ENCODE results near the genes ACO2 and CENPM.

- PRO-cap, result no peak
- RRBS, 2 experiments, result no CpG with 5 or more reads among the region's 2 CpGs
Observed at GRCh38 chr22:41102127-41102901, 9.9 kb downstream of the EP300 start.

GRCh38 chr22:41178980-41179581, 26.0 kb upstream of the L3MBTL2 start:
- PRO-cap, result no peak
- RRBS, 2 experiments, result no CpG with 5 or more reads among the region's 2 CpGs

- PRO-cap, result no peak
- RRBS, 2 experiments, result no CpG with 5 or more reads among the region's 14 CpGs
Observed at GRCh38 chr22:41216935-41217444, 11.9 kb downstream of the L3MBTL2 start.

GRCh38 chr22:41247679-41248302, 7.1 kb upstream of the CHADL start:
- PRO-cap, result no peak
- RRBS, 2 experiments, result no CpG with 5 or more reads among the region's 9 CpGs

GRCh38 chr22:41347294-41347733, 34.4 kb upstream of the TEF start:
- PRO-cap, result no peak
- RRBS, 2 experiments, result 83 to 88% methylated on average over 4 of the region's 12 CpGs

GRCh38 chr22:41432010-41432506, 14.5 kb downstream of the TOB2 start:
- PRO-cap, result unidirectional peak, minus-strand start at chr22:41432170
- RRBS, 2 experiments, result no CpG with 5 or more reads among the region's 9 CpGs

DNA sequence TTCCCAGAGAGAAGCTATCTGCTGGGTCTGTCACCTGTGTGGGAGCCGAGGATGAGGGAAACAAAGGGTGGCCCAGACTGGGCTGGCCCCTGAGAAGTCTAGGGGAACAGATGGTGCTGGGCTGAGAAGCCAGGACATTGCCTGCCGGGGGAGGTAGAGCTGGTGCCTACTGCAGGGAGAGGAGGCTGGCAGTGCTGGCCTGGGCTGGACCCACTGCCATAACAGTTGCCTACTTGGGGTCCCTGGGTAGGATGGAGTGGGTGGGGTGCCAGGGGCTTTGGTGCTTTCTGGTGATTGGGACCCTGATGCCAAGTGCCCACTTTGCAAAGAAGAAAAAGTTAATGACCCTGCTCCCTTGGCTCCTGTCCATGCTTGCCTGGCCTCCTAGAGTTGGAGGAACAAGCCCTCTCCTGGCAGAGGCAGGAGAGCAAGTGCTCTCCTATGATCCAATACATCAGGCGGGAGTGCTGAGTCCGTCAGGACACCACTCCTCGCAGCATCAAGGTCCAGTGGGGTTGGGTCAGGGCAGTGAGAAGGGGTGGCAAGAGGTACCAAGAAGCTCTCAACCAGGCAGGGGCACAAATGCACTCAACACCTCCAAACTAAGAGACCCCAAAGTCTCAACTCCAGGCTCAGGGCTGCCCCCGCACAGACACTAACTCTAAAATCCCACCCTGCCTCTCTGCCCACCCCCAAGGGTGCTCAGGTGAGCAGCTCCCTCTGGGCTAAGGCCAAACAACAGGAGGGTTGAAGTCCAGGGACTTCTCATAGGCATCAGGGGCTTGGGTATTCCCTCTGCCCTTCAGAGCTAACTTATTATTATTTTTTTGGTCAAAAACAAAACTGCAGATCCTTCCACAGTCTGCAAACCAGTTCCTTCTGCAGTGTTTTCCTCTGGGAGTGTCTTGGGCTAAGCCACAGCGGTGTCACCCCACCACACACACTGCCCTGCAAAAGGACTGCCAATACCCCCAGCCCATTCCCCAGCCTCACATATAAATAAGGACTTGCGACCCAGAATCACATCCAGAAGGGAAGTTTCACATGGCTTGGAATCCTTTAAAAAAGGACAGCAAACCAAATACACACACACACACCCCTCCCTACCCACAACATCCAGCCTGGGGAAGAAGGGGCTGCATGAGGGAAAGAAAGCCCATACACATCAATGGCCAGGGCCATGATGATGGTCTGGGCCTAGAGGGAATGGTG, 11.8 kb downstream of the TOB2 start:
- PRO-cap, result no peak
- RRBS, 2 experiments, result no CpG with 5 or more reads among the region's 8 CpGs

DNA sequence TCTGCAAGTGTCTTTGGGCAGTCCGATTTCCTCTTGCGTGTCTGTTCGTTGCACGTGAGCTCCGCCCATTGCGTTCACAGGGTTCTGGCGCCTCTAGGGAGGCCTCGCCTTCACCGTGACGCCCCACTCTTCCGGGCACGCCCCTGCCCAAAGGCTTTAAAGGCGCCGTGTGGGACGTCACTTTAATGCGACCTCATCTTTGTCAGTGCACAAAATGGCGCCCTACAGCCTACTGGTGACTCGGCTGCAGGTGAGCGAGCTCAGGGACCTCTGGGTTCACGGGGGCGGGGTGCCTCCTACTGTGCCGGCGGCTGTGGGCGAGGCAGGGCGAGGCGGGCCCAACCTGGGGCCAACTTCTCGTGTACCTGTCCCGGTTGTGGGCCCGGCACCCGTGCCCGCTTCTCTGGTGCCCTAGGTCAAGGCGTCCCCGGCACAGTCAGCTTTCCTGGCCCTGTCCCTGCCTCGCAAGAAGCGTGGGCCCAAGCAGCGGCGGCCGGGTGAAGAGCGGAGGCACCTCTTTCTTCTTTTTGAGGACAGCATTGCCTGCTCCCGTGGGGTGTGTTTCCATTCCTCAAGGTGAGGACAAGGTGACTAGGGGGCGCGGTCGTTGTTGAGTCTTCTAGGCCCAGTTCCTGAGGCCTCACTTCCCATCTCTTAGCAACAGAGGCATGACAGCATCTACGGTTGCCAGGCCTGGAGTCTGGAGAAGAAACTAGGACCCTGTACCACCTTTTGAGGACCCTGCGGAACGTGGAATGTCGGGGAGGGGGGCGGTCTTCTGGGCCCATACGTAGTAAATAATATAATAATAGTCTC, at the start of gene ACO2:
ACO2 (plus strand) TSS at position 185 of the 816 bp plus-strand sequence.
- PRO-cap, result bidirectional peak, plus-strand start at position 185 of the sequence, minus-strand start at position 86 of the sequence
- RRBS, 2 experiments, result 1 to 2% methylated on average over 17 of the region's 49 CpGs

- PRO-cap, result no peak
- RRBS, 2 experiments, result no CpG with 5 or more reads among the region's 13 CpGs
Observed at GRCh38 chr22:41504092-41504945, 35.4 kb downstream of the ACO2 start.

DNA sequence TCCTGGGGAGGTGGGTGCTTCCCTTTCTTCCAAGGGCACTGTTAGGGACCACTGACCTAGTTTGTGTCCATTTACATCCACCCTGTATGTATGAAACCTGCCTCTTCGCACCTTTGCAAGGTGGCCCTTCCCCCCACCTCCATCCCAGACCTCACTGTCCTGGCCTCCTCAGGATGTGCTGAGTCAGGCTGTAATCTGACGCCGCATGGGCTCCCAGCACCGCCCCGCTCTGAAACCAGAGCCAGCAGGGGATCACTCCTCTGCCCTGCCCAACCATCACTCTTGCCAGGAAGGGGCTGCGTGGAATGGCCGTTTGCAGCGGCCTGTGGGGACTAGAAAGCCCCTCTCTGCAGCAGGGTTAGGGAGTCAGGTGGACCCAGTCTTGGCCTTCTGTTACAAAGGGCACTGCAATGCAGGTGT, 31.5 kb downstream of the POLR3H start:
- PRO-cap, result no peak
- RRBS, 2 experiments, result no CpG with 5 or more reads among the region's 8 CpGs

DNA sequence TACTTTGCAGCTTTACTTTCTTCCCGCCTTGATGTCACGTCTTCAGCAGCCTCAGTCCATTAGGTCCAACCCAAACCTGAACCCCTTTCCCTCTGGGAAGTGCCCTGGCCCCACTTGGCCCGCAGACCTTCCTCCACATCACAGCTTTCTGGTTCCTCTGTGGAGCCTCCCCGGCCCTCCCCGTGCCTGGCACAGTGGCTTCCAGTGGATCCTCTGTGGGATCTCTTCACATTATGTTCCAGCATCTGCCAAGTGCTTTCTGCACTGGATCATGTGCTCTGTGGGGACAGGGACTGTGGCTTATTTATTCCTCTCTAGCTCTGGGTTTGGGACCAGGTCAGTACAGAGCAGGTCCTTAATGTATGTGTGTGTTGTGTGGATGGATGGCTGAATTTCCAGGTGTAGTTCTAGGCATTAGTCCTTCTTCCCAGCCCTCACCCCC, 30.9 kb downstream of the POLR3H start:
- PRO-cap, result no peak
- RRBS, 2 experiments, result no CpG with 5 or more reads among the region's 5 CpGs

DNA sequence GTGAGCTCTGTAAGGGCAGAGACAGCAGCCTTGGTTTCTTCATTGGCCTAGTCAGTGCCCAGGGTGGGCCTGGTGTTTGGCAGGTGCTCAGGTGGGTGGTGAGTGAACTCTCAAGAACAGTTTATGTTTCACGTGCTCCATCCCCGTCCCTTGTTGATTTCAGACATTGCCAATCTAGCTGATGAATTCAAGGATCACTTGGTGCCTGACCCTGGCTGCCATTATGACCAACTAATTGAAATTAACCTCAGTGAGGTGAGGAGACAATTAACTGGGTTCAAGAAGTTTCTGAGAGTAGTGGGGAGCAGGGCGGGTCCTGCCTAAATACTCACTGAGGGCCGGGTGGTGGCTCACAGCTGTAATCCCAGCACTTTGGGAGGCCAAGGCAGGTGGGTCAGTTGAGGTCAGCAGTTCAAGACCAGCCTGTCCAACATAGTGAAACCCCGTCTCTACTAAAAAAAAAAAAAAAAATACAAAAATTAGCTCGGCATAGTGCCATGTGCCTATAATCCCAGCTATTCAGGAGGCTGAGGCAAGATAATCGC, 25.9 kb downstream of the POLR3H start:
- PRO-cap, result no peak
- RRBS, 2 experiments, result no CpG with 5 or more reads among the region's 7 CpGs

- PRO-cap, result no peak
- RRBS, 2 experiments, result no CpG with 5 or more reads among the region's 6 CpGs
Observed at GRCh38 chr22:41551023-41551305, 6.7 kb upstream of the POLR3H start.

- PRO-cap, result no peak
- RRBS, 2 experiments, result no CpG with 5 or more reads among the region's 7 CpGs
Observed at GRCh38 chr22:41597866-41598428, 8.3 kb upstream of the PMM1 start.

GRCh38 chr22:41687587-41688749, 699 bp downstream of the SNU13 start:
- PRO-cap, result bidirectional peak, plus-strand start at chr22:41687936, minus-strand start at chr22:41687742; bidirectional peak, plus-strand start at chr22:41688111, minus-strand start at chr22:41687991; bidirectional peak, plus-strand start at chr22:41688554, minus-strand start at chr22:41688250
- RRBS, 2 experiments, result under 1 to 1% methylated on average over 5 of the region's 48 CpGs

DNA sequence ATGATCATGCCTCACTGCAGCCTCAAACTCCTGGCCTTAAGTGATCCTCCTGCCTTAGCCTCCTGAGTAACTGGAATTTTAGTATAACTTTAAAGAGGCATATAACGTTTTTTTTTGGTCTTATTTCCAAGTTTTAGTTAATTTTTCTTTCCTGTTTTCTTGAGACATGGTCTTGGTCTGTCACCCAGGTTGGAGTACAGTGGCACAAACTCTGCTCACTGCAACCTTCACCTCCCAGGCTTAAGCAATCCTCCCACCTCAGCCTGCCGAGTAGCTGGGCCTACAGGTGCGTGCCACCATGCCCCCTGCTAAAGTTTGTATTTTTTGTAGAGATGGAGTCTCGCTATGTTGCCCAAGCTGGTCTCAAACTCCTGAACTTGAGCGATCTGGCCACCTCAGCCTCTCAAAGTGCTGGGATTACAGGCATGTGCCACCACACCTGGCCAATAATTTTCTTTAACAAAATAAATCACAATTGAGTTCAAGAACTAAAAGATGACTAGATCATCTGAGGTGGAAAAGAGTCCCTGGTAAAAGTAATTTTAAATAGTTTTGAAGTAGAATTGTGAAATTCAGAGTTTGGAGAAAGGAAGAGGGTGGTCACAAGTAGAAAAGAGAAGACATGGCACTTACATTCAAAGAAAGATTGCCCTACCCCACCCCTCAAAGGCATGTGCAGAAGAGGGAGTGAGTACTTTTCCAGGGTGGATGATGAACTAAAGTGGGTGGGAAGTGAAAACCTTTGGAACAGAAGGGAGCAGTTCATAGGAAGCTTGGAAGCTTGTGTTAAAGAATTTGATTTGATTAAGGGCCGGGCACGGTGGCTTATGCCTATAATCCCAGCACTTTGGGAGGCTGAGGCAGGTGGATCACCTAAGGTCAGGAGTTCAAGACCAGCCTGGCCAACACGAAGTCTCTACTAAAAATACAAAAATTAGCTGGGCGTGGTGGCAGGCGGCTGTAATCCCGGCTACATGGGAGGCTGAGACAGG, 23.4 kb downstream of the SREBF2 start:
- PRO-cap, result no peak
- RRBS, 2 experiments, result no CpG with 5 or more reads among the region's 11 CpGs

DNA sequence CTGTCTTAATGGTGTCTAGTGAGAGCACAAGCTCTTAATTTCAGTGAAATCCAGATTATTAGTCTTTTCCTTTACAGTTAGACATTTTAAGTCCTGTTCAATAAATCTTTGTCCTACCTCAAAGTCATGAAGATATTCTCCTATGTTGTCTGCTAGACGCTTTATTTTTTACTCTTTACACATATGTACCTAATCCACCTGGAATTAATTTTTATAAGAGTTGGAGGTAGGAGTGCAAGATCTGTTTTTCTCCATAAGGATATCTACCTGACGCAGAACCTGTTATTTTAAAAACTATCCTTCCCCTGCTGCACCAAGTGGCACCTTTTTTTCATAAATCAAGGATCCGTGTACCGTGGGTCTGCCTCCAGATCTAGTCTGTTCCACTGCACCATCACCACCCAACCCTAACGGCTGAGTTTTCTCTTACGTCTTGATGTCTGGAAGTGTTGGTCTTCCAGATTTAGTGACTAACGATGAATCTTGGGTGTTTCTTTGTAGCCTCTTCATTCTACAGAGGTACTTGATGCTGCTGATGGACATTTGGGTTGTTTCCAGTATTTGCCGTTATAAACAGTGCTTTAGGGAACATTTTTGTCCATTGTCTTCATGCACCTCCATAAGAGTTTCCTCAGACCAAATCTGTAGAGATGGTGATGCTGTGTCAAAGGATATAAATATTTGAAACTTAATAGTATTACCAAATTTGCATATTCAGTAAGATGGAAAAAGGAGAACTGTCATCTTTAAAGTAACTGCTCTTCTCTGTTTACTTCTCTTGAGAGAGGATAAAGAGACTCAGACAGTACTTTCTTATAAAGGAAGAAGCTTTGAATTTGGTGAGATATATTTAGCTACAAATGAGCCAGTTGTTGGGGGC, 26.5 kb downstream of the SHISA8 start:
- PRO-cap, result no peak
- RRBS, 2 experiments, result no CpG with 5 or more reads among the region's 8 CpGs

DNA sequence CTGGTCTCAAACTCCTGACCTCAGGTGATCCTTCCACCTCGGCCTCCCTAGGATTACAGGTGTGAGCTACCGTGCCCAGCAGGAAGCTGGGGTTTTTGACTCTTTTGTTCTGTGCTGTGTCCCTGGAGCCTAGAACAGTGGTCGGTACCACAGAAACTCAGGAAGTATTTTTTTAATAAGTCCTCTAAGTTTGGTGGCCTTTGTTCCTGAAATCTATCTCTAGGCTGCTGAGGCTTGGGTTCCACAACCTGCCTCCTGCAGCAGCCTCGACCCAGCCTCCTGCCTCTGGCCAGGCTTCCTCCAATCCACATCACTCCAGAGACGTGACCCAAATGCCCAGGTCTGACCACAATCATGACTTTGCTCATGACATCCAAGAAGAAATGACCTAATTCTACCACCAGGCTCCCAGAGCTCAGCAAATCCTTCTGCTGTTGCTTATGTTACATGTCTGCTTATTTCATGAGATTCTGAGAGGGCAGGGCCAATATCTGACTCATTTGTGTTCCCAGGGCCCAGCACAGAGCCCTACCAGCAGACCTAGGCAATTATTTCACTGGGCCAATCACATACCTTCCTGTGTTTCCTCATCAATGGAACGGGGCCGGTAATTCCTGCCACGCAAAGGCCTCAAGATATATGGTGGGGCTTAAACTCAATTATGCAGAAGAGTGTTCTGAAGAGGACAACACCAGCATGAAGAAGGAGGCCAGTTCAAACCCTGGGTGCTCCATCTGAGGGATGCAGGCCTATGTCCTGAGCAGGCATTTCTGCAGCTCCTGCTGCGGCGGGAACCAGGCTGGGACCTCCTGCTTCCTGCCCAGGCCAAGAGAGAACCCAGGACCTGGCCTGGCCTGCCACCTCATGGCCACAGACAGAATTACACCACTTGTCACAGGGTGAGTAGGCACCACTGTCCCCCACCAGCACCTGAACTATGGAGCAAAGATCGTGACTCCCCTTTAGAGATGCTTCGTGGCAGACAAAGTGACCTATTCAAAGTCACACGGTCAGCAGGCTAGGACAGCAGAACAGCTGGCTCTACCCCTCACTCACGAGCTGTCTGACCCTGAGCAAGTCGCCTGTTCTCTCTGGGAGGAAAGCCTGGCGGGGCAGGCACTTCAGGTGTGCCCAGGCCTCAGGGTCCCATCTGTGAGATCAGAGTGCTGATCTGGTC, 6.0 kb downstream of the CENPM start:
- PRO-cap, result unidirectional peak, minus-strand start at position 948 of the sequence
- RRBS, 2 experiments, result no CpG with 5 or more reads among the region's 16 CpGs

DNA sequence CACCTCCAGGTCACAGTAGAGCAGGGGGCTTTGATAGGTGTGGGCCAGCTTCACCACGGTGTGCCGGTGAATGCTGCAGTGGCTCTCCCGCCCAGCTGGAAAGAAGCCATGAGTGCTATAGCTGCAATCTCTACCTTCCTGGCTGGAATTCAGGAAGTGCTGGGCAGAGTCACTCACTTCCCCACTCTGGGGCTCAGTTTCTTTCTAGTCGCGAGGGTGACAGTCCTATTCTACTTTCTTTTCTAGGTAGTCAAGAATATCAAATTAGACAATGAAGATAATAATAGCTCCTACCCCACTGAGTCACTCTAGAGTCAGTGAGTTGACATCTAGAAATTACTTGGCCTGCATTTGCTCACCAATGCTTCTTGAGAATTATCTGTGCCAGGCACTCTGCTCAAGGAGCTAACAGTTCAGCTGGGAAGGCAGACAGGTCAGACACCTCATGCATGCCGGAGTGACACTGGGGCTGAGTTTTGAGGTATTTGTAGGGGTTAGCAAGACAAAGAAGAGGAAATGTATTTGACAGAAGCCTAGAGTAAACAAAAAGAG, 3.3 kb downstream of the CENPM start:
- PRO-cap, result no peak
- RRBS, 2 experiments, result 100% methylated on average over 1 of the region's 6 CpGs

- PRO-cap, result bidirectional peak, plus-strand start at chr22:41946949, minus-strand start at chr22:41946738; bidirectional peak, plus-strand start at chr22:41947054, minus-strand start at chr22:41947152; bidirectional peak, plus-strand start at chr22:41947243, minus-strand start at chr22:41947203
- RRBS, 2 experiments, result 2% methylated on average over 5 of the region's 65 CpGs
Observed at GRCh38 chr22:41946642-41947529, at the start of gene CENPM. Gene CENPM, minus strand, starts transcription at chr22:41947152.

Data from HEK293 (cell line).